SK-MEL-5 (cell line): ENCODE measurements around a stretch of chr7.

GRCh38 chr7:151176674-151177222 is 9.3 kb upstream of the GBX1 start:
RAMPAGE:
- cytosol, long total RNA = no peak
- long total RNA = no peak
- nucleus, long total RNA = no peak

RAMPAGE:
- cytosol, long total RNA = no peak
- long total RNA = no peak
- nucleus, long total RNA = no peak
Measured at GRCh38 chr7:151241183-151241858, 7.2 kb downstream of the SMARCD3 start.

GRCh38 chr7:151242293-151242944 is 6.1 kb downstream of the SMARCD3 start:
RAMPAGE:
- cytosol, long total RNA = no peak
- long total RNA = no peak
- nucleus, long total RNA = no peak

GRCh38 chr7:151252914-151253239 is 4.4 kb upstream of the SMARCD3 start:
RAMPAGE:
- cytosol, long total RNA = no peak
- long total RNA = no peak
- nucleus, long total RNA = no peak

RAMPAGE:
- cytosol, long total RNA = no peak
- long total RNA = no peak
- nucleus, long total RNA = no peak
Measured at GRCh38 chr7:151256482-151257072, 8.1 kb upstream of the SMARCD3 start.

DNA sequence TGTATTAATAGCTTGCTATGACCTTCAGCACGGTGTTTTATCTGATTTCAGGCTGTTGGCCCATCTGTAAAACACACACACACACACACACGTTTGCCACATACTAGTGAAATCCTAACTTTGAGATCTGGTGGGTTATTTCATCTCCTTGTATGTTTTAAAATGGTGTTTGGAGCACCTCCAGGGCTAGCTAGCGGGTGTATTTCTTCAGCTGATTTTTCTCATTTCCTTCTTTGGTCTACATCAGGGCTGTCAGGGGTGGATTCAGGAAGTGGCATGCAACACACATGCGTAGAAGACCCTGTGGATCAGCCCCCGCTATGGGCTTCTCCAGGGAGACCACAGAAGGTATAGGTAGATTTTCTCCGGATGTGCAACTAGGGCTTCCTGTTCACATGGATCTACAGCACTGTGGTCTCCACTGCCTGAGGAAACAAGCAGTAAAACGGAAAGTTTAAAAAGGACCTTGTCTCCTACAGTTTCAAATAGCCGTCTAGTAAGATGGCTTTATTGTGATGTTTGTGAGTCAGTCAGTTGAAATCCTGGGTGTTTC is 10.3 kb downstream of the NUB1 start:
RAMPAGE:
- cytosol, long total RNA = no peak
- long total RNA = no peak
- nucleus, long total RNA = no peak

GRCh38 chr7:151380951-151382077 is 28.5 kb downstream of the WDR86 start:
RAMPAGE:
- cytosol, long total RNA = no peak
- long total RNA = no peak
- nucleus, long total RNA = no peak

GRCh38 chr7:151392866-151393246 is 17.0 kb downstream of the WDR86 start:
RAMPAGE:
- cytosol, long total RNA = no peak
- long total RNA = no peak
- nucleus, long total RNA = no peak

DNA sequence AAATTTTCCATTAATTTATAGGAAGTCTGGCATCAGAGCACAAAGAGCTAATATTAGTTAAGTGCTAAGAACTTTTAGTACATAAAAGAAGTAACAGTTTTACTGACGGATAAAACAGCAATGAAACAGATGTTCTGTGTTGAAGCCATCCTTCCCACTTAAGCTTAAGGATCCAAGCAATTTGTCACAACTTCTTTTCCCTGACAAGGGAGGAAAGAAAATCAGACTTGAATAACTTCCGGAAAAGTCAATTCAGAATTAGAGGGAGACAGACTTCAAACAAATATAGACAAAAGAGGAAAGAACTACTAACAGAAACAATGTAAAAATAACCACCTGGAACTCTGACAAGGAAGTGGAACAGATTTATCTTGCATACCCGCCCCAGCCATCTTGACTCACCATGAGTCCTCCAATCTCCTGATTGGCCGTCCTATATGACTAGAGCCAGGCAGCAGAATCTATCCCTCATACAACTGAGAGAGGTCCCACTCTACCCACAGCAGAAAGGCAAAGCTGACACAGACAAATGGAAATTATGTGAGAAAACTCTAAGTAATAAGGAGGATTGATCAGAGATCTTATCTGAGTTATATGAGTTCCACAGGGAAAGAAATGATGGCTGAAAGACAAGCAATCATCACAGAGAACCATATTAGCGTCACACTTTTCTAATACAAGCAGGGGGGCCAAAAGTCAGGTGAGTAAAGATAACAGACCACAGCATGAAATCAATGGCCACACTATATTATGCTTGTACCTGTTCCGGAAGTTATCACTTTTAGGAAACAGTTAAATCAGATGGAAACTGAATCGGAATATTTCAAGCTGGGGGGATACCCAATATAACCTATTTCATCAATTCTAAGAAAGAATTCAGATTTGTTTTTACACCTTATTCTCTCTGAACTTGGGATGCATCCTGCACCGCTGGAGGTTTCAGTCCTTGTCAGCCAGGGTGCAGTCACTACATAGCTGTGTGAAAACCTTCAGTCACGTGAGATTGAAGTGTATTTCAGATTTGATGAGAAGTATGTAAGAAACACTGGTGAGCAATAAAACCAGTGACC is 34.2 kb downstream of the RHEB start:
RAMPAGE:
- cytosol, long total RNA = no peak
- long total RNA = no peak
- nucleus, long total RNA = no peak

GRCh38 chr7:151538878-151539494 is 19.3 kb upstream of the RHEB start:
RAMPAGE:
- cytosol, long total RNA = no peak
- long total RNA = no peak
- nucleus, long total RNA = no peak

RAMPAGE:
- cytosol, long total RNA = no peak
- long total RNA = no peak
- nucleus, long total RNA = no peak
Measured at GRCh38 chr7:151565645-151566305, 46.1 kb upstream of the RHEB start.

DNA sequence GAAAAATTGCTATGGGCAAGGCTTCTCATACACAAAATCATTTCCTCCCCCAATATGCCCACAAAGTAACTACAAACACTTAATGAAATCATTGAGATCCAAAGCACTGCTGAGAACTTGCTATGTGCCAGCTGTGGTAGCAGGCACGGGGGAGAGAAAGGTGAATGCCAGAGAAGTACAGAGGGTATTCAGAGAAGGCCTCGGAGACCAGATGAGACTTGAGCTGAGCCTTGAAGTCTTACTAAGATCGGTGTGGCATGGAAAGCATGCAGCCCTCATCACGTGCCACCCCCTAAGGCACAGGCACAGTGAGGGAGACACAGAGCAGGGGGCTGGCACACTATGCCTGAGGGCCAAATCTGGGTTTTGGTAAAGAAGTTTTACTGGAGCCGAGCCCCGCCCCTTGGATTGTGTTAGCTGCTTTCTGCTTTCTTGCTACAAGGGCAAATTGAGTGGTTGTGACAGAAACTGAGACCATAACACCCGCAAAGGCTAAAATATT is 109.1 kb upstream of the RHEB start:
RAMPAGE:
- cytosol, long total RNA = no peak
- long total RNA = no peak
- nucleus, long total RNA = no peak

RAMPAGE:
- cytosol, long total RNA = no peak
- long total RNA = no peak
- nucleus, long total RNA = no peak
Measured at GRCh38 chr7:151631459-151632053, 111.9 kb upstream of the RHEB start.

RAMPAGE:
- cytosol, long total RNA = no peak
- long total RNA = no peak
- nucleus, long total RNA = no peak
Measured at GRCh38 chr7:151669110-151670119, 149.7 kb upstream of the RHEB start.

GRCh38 chr7:151680599-151681409 is 161.1 kb upstream of the RHEB start:
RAMPAGE:
- cytosol, long total RNA = no peak
- long total RNA = no peak
- nucleus, long total RNA = no peak

RAMPAGE:
- cytosol, long total RNA = no peak
- long total RNA = no peak
- nucleus, long total RNA = no peak
Measured at GRCh38 chr7:151699902-151700519, 176.9 kb downstream of the PRKAG2 start.

RAMPAGE:
- cytosol, long total RNA = no peak
- long total RNA = no peak
- nucleus, long total RNA = no peak
Measured at GRCh38 chr7:151715549-151716538, 161.1 kb downstream of the PRKAG2 start.

RAMPAGE:
- cytosol, long total RNA = no peak
- long total RNA = no peak
- nucleus, long total RNA = no peak
Measured at GRCh38 chr7:151719405-151720778, 157.0 kb downstream of the PRKAG2 start.

DNA sequence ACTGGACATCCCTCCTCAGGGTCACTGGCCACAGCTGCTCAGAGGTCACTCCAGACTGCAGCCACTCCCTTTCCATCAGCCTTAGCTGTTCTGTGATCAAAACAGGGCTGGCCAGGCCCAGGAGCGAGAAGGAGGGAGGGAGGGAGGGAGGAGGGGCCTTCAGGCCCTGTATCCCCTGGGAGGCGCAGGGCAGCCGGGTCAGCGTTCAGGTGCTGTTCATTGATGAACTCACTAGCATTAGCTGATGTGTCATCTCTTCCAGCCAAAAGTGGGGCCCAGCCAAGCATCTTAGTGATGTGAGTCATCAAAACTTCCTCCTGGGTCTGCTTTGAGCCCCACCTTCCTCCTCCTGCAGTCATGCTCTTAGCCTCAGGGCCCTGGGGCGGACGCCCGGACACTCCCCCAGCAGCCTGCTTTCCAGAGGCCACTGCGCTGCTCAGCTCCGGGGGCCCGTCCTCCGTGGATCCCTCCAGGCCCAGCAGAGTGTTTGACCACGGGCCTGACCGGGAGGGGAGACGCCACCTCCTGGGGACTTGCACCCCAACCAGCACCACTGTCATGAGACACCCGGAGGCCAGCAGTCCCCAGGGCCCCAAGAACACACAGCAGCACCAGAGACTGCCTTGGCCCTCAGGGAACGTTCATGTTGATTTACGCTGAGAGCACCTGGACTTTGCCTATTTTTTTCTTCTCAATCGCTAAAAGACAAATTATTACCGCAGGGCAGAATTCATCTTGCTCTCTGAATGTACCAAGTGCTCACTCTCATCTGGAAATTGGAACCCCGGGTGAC is 149.1 kb downstream of the PRKAG2 start:
RAMPAGE:
- cytosol, long total RNA = no peak
- long total RNA = no peak
- nucleus, long total RNA = no peak

DNA sequence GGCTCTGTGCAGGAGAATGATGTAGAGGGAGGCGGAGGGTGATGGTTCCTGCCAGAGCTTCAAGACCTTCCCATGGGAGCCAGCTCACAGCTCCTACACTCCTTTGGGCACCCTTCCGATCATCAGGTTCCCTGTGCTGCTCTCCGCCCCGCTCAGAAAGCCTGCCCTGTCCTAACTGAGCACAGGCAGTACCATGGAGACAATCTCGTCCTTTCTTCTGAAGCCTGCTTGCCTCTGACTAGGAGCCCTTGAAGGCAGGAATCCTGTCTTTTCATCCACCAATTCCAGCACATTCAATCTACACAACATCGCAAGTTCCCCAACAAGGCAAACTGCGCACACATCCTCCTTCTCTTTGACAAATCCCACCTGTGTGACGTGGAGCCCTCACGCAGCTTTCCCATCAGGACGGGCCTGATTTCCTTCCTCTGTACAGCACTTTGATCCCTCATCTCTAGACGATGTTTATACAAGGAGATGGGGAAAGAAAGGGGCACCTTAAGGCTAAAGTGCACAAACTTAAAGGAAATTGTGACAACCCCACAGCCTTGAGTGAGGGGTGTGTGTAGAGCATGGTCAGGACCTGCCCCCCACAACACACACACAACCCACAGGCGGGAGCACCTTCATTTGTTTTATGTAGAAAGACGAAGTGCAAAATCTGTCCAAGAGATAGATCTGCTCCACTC is 97.3 kb downstream of the PRKAG2 start:
RAMPAGE:
- cytosol, long total RNA = no peak
- long total RNA = no peak
- nucleus, long total RNA = no peak